ENCODE results near the gene IHO1.

DNA sequence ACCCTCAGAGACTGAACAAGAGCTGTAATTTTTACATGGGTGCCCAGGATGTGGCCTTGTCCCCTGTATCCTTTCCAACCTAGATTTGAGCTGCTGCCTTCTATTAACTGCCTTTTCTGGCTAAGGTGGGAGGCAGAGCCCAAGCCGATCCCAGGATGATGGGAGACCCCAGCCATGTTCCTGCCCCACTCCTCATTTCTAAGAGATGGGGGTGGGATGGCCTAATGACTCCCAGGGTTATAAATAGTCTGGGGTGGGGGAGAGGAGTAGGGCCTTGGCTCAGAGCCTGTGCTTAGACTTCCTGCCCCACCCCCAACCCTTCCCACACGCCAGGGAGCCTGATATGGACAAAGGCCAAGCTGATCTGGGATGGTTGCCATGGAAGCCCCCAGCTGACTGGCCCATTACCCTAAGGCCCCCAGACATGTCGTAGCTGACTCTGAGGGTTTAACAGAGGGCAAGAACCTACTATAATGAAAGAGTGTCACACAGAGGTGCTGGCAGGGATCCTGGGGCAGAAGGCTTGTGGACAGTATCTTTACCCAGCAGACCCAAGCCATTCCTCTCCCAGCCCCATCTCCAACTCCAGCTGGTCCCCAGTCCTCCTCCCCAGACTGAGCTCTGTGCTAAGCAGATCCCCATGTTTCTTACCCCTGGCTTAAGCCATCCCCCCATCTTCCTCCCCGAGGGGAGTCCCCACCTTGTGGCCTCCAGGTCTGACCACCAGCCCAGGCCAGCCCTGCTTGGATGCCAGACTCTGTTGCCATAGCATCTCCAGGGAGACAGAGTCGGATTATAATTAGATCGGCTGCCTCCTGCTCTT is 2.0 kb downstream of the KLHDC8B start:
- PRO-cap, result no peak

GRCh38 chr3:49199389-49200288 is at the start of gene IHO1:
IHO1 (plus strand) TSS chr3:49199498.
- PRO-cap, result no peak

GRCh38 chr3:49266417-49267458 is 10.3 kb downstream of the C3orf62 start:
- PRO-cap, result no peak

DNA sequence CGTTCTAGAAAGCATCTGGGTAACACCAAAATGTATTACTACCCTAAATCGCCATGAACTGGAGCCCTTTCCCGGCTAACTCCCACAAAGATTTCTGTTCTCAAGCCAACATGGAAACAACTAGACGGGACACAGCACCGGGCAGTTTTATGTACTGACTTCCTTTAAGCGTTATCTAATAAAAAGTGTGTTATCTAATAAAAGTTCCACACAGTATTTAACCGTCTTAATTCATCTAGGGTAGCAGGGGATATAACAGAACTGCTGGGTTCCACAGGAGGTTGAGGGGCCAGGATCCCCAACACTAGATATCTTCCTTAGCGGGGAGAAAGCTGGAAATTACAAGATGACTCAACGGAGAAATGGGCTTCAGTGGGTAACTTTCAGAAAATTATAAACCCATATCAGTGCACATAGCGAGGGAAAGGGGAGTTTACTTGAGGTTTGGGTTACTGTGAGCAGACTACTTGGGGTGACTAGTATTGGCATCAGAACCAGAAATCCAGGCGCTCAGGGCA is 442 bp upstream of the C3orf62 start:
- PRO-cap, result no peak

DNA sequence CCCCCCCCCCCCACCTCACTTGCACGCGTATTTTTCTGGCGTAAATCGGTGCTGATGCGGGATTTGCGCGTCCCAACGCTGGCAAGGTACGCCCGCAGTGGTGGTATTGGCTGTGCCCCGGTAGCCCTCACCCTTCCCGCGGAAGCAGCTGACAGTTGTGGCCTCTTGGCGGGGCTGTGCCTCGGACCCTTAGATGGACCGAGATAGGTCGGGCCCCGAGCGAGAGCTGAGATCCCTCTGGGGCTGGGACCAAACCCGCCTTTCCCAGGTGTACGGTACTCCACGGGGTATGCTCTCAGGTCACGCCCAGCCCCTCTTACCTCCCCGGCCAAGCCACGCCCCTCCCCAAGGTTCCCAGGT is 3.0 kb downstream of the MST1 start:
- PRO-cap, result bidirectional peak, plus-strand start outside the sequence, minus-strand start at position 263 of the sequence

DNA sequence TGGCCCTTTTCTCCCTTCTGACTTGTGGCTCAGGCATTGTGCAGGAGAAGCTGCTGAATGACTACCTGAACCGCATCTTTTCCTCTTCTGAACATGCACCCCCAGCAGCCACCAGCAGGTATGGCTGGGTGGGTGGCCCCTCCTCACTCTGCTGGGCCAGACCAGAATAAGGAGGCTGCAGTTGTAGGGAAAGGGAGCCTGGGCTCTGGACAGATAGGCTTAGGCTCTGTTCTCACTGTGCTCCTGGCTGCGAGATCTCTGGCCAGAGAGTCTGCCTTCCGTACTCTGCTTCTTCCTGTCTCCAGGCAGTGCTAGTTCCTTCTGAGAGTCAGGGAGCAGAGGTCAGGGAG is 2.0 kb downstream of the RNF123 start:
- PRO-cap, result no peak

- PRO-cap, result no peak
Measured at GRCh38 chr3:49720149-49720869, 825 bp upstream of the AMIGO3 start.

- PRO-cap, result no peak
Measured at GRCh38 chr3:49722365-49723188, 1.2 kb downstream of the GMPPB start.

GRCh38 chr3:49873438-49874076 is 3.9 kb upstream of the CAMKV start:
- PRO-cap, result no peak

DNA sequence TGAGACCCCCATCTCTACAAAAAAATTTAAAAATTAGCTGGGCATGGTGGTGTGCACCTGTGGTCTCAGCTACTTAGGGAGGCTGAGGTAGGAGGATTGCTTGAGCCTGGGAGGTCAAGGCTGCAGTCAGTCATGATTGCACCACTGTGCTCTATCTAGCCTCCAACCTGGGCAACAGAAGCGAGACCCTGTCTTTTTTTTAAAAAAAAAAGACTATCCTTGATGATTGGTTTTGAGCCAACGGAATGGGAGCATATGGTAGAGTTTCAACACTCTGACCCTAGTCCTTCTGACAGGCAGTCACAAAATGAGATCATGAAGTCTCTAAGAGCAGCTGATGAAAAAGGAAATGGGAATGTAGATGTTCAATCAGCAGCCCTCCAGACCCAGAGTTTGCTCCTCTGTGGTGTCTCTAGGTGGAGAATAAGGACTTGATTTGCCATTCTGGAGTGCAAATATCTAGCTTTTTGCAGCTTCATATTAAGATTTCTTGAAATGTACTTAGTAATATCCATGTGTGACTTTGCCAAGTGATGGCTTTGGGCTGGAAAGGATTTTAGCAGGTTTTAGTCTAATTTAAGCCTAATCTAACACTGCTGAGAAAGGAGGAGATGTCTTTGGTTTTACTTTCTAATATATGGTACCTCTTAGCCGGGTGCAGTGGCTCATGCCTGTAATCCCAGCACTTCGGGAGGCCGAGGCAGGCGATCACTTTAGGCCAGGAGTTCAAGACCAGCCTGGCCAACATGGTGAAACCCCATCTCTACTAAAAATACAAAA is 46.0 kb upstream of the RBM5 start:
- PRO-cap, result no peak

DNA sequence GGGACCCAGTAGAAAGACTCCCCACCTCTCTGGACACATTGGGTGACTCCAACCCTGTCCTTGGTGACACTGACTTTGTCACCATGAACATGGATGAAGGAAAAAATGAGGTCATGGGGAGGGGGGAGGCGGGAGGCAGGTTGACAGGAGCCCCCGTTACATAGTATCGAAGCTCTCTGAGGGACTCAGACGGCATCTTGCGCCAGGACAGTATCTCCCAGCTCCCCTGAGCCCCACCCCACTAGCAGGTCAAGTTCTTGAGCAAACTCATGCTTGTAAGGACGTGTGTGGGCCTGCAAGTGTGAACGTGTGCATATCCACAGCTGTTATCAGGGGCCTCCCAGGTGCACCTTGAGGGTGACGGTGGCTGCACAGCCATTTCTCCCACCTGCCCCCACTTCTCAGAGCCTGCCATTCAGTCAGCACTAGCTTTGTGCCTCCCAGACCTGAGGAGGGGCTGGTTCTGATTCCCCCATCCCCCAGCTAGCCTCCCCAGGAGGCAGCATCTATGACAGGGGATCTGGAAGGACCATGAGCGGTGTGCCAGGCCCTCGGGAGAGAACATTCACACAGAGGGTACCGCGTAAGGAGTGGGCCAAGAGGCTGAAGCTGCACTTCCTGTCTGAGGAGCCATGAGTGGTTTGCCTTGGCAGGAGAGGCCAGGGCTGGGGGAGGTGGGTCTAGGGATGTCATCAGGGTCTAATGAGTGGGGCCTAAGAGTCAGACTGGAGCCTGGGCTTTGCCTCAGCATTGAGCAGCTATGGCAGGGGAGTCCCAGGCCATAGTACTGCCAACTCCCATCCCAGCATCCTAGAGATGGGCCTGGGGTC is 2.8 kb downstream of the SEMA3F start:
- PRO-cap, result no peak

DNA sequence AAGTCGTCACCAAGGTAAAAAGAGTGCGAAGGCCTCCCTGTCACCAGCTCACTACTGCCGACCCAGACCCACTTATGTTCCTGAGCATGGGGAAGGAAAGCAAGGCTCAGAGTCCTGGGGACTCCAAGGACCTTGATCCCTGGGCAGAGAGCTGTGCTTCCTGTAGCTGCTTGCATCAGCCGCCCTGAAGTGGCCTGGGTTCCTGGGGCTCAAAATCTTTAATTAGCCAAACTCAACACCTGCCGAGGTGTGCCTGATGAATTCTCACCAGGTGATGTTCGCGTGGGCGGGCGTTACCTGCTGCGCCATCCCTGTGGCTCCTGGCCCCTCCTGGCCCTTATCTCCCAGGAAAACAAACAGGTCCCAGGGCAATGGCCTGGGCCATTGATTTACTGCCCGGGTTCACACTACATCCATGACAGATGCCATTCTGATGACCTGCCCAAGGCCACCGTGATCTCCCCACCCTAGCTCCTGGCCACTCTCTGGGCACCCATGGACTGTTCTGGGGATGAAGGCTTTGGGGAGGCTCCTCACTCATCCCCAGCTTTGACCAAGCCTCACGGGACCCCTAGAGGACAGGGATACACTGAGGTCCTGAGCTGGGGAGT is 5.5 kb downstream of the SLC38A3 start:
- PRO-cap, result no peak

- PRO-cap, result no peak
Measured at GRCh38 chr3:50211195-50211546, 6.1 kb downstream of the SLC38A3 start.

DNA sequence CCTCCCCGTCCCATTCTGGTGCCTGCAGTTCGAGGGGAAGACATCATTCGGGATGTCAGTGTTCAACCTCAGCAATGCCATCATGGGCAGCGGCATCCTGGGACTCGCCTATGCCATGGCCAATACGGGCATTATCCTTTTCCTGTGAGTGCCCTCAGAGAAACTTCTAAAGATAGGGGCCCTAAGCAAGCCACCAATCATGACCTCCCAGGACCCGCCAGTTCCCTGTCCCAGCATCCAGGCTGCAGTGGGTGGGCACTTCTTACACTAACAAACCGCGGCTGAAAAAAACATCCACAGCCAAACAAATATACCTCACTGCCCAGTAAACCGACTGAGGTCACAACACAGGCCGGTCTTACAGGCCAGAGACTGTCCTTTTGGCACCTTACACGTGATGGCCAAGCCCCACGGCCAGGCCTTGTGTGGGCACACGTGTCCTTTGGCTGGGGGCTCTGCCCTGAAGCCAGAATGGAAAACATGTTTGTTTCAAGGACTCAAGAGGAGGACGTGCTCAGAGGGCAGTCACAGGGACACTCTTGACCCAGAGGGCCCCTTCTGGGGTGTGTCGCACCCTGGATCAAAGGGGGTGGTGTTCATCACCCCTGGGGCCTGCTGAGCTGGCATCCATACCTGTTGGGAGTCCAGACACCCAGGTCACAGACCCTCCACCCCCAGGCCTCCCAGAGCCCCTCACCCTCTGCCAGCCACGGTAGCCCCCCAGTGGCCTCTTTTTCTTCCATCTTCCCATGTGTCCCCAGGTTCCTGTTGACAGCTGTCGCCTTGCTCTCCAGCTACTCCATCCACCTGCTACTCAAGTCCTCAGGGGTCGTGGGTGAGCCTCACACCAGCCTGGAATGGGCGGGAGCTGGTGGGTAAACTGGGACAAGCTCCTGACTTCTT is 9.8 kb downstream of the SLC38A3 start:
- PRO-cap, result no peak

DNA sequence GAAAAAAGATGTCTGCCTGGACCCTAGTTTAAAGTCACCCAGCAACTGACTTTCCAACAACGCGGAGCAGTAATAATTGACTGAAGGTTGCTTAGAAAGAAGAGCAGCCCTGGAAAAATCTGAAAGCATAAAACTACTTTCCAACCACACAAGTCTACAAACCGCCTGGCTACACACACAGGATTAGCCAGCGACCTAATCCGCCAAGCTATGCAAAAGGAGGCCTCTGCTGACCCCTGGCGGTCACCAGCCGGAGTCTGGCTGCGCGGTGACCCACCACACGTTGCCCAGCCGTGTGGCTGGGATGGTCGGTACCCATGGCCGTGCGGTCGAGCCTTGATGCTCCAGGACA is 10.0 kb upstream of the GNAI2 start:
- PRO-cap, result no peak

DNA sequence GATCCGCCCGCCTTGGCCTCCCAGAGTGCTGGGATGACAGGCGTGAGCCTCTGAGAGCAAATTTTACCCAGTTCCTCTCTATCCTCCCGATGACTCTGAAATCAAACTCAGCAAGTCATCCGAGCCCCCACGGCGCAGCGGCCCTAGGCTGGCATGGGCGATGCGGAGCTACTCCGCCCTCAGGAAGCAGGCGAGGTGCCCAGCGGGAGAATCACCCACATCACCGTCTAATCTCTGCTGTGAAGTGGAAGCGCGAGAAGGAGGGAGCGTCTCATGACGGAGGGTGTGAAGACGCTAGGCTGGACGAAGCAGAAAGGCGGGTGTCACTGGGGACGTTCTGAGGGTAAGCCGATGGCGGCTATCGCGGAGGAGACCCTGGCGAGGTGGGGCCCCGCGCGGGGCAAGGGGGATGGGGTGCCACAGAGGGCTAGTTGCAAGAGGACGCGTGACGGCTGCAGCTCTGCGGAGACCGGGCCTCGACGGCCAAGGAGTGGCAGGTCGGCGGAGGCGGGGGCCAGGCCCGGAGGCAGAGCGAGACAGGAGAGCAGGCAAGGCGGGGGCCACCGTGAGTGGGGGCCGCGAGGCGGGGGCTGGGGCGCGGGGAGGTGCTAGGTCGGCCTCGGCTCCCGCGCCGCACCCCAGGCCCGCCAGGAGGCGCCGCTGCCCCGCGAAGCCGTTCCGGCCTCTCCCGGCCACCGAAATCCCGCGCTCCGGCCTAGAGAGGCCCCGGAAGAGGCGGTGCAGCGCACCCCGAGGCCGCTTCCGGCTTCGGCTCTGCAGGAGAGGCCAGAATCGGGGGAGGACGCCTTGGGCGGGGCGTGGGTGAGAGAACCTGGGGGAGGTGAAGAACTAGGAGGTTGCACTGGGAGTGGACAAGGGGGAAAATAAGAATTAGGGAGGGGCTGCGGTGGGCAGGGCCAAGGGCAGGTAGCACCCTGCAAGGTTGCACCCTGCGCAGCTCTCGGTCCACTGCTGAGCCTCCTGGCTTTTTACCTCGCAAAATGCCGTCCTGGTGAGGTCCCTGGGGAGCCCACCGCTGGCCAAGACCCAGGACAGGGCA is 8.8 kb upstream of the GNAI2 start:
- PRO-cap, result bidirectional peak, plus-strand start at position 914 of the sequence, minus-strand start at position 734 of the sequence

DNA sequence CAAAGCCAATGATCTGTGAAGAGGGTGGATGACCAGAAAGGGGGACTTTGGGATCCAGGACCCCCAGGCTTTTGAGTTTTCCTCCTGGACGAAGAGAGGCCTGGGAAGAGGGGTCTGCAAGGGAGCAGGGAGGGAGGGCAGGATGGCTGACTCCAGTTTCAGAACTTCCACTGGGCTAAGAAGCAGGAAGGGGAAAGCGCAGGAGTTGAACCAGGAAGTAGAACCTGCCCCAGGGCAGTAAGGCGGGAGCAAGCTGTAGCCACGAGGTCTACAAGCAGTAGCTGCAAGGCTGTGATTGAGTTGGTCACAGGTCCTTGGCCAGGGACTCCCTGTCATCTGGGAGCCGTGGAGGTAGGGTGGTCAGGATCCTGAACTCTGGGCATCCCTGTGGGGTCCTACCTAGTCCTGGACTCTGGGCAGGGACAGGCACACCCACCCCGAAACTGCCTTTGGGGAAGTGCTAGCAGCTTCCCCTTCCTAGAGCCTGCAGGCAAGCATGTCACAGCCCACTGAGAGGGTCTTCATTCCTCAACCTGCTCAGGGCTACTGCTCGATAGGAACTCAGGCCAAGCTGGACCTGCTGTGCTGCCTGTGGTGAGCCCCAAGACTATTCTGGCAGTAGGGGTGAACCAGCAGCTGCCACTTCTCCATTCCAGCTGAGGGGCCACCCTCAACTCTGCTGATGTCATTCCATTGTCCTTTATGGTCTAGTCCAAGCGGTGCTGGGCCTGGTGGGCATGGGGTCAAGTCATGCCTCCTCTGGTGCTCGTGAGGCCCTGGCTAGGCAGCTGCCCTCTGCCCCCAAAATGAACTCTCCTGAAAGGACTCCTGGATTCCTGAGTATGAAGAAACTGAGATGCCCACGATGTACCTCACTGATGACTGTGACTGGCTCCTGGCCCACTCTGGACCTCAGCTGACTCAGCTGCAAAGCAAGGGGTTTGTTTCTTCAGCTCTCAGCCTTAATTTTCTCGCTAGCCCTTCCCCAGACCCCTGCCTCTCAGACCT is 5.6 kb upstream of the GNAI2 start:
- PRO-cap, result no peak

DNA sequence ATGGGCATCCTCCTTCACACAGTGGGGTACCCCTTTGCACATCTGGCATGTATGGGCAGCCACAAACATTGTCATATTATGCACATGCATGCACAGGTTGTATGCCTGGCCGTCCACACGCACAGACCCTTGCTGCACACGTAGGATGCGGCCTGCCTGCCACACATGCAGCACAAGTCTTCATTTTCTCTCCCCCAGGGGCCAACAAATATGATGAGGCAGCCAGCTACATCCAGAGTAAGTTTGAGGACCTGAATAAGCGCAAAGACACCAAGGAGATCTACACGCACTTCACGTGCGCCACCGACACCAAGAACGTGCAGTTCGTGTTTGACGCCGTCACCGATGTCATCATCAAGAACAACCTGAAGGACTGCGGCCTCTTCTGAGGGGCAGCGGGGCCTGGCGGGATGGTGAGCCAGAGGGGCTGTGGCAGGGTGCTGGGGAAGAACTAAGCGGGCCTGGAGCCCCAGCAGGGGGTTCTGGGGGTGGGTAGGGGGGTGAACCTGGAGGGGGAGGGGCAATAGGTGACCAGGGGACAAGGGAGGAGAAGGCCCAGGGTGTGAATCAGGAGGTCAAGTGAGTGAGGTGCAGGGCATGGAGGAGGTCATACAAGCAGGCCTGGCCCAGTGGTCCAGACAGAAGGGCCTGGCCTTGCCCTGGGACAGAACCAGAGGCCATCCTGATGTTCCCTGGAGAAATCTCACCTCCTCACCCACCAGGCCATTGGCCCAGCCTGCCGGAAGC is 11.5 kb upstream of the SEMA3B start:
- PRO-cap, result no peak

DNA sequence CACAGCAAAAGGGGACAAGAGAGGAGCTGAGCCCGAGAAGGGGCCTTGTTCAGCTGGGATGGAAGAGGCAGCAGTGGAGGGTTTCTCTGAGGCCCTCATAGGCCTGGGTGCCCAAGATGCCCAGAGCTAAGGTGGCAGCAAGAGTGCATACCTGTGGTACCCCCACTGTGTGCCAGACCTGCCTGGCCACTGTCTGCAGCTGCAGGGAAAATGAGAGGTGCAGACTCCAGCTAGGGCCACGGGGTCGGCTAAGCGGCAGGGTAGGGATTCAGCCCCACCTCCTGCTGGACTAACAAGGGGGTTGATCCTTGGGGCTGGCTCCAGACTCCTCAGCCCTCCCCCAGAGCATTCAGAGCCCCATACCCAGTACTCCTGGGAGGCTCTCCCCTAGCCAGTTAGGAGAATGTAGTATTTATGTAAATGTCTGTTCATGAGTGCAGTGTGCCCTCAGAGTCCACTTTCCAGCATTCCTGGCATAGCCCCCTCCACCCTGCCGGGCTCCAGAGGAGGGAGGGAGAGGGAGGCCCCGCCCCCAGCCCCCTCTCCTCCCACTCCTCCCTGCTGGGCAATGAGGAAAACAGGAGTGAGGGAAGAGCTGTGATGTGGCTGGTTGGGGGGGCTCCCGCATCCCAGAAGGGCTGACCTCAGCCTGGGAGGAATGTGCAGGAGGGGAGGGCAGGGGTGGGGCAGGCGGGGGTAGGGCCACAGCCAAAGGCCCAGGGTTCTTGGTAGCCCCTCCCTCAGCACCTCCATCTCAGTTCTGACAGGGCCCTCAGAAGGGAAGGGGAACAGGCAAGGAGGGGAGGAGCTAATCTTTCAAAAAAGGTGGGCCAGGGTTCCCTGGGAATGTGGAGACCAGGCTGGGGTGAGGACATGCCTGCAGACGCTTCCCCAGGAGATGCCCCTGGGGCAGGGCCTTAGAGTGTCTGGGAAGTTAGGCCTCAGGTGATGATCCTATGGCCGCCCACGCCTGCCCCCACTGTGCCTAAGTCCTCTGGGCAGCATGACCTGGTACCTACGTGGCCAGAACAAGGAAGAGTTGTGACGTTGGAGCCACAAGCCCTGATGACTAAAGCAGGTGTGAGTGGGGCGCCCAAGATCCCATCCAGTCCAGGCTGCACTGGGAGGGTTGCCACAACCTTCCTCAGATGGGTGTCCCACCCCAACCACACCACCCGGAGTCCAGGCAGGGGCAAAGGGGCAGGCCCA is 4.3 kb upstream of the SEMA3B start:
- PRO-cap, result bidirectional peak, plus-strand start at position 851 of the sequence, minus-strand start at position 472 of the sequence

DNA sequence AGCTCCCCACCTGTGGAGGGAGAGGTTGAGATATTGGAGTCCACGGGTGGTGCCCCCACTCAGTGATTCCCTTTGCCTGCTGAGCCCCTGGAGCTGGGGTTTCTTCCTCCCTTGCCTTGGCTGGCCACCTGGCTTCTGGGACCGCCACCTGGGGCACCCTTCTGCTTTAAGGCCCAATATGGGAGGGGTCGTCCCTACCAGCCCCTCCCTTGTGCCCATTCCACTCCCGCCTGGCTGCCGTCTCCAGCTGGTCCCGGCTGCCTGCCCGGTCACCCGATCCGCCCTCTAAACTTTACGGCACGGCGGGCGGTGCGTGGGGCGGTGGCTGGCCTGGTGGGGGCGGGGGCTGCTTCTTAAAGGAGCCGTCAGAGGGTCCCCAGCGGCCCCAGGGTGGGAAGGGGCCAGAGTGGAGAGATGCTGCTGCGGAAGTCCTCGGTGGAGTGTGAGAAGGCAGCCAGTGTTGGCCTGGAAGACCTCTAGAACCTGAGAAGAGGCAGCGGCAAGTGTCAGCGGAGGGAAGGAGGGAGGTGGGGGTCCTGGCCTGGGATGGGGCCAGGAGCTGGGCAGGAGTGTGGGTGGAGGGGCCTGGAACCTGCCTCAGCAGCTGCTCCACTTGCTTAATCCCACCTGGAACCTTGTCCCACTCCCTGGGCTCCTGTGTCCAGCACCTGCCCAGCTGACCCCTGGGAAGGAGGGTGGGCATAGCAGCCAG is 1.5 kb upstream of the SEMA3B start:
- PRO-cap, result bidirectional peak, plus-strand start at position 385 of the sequence, minus-strand start at position 137 of the sequence